ENCODE data around the genes TESC, NOS1 and PEBP1.

DNA sequence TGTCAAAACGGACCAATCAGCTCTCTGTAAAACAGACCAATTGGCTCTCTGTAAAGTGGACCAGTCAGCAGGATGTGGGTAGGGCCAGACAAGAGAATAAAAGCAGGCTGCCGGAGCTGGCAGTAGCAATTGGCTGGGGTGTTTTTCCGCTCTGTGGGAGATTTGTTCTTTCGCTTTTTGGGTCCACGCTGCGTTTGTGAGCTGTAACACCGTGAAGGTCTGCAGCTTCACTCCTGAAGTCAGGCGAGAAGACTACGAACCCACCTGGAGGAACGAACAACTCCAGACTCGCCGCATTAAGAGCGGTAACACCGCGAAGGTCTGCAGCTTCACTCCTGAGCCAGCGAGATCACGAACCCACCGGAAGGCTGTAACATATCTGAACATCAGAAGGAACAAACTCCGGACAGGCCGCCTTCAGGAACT, 76.4 kb downstream of the SPRING1 start:
- RRBS, 2 experiments, result no CpG with 5 or more reads among the region's 20 CpGs

DNA sequence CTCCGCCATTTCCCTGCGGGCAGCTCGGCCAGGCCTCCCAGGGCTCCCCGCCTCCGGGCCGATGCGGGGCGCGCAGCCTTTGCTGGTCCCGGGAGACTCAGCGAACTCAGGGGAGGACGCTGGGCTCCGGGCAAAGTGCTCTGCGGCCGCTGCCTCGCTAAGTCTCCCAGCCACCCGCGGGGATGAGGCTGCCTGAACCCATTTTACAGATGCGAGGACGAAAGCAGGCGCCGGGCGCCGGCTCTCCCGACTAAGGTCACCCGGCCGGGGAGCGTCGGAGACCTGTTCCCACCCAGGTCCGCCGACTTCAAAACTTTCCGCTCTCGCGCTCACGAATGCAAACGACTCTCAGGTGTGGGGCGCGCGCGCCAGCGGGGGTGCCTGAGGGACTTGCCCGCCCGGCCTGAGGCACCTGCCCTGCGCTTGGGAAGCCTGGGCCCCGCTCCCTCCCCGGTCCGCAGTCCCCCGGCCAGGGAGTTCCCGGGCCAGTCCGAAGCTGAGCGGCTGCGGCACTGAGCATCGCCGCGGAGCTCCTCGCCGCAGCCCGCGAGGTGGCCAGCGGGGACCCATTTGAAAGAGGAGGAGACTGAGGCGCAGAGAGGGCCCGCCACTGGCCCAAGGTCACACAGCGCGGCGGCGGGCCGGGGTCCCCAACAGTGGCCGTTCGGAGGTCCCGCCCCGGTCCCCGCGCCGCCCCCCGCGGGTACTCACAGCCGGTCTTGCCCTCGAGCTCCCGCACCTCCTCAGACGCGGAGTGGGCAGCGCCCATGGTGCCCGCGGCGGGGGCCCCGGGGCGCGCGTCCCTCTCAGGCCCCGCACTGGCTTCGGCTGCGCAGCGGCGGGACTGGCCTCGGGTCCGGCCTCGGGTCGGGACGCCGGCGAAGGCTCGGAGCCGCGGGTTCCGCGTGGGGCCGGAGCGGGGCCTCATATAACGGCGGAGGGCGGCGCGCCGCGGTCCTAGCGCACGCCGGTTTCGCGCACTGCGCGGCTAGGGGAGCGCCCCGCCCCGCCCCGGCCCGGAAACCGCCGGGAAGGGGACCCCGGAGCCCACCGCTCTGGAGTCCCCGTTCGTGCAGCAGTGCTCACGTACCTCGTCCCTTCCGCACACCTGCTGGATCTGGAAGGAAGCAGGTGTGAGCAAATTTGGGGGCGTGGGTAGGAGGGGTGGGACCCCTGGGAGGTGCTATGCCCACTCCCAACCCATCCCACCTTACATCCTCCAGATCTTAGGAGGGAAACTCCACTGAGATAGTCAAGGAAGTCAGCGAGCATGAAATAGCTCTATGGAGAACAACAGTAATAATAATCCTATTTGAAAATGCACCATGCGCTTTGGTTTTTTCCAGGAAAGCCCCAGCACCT, at the start of gene TESC:
Gene TESC (minus strand): TSS at position 903 of the 1,362 bp plus-strand sequence.
- RRBS, 2 experiments, result 1 to 5% methylated on average over 77 to 78 of the region's 139 CpGs

GRCh38 chr12:117158809-117159246, 31.4 kb downstream of the FBXO21 start:
- RRBS, 2 experiments, result no CpG with 5 or more reads among the region's 9 CpGs

GRCh38 chr12:117360883-117361846, at the start of gene NOS1:
Gene NOS1 (minus strand): TSS chr12:117361626.
- RRBS, 2 experiments, result 84 to 85% methylated on average over 33 of the region's 95 CpGs

DNA sequence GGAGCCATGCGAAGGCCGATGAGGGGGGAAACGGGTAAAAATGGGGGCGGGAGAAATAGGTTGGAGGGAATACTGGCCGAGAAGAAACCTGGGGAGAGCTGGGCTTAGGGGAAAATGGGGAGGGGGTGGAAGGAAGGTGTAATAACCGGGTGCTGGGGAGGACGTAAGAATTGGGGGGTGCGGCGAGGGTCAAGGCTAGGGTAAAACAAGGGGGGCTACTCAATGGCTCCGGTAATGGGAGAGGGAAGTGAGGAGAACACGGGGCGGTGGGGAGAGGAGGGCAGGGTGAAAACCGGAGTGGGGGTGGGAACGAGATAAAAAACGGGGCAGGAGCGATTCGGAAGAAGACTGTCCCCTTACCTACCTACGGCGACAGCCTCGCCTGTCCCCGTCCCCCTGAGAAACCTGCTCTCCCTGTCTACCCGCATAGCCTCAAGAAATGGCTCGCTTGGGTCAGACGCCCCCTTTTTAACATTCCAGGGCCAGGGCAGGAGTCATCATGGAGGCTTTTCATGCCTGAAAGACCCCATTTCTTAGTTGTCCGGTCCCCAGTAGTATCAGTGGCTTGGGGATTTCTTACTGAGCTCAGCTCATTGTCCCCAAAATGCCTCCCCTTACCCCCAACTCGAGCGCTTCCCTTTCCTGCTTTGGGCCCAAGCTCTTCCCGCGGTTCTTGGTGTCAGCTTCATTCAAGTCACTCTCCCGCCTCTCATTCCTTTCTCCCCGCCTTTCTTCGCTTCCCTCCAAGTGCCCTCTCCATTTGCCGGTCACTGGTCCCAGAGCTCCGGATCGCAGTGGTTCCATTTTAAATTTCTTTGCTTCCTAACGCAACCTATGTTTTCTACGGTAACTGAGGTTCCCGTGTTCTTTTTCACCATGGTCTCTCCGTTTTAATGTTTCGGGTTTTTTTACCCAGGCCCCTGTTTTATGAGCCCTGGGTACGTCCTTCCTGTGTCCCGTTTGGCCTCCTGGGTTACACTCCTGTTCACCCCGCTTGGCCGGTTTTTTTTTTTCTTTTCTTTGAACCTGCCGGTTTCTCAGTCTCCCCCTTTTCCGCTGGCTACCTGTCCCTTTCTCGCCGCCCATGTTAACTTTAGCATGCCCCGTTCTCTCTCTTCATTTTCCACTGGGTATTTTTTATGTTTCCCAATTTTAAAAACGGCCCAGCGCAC, 1.1 kb upstream of the WSB2 start:
- RRBS, 2 experiments, result 3 to 11% methylated on average over 5 of the region's 51 CpGs

DNA sequence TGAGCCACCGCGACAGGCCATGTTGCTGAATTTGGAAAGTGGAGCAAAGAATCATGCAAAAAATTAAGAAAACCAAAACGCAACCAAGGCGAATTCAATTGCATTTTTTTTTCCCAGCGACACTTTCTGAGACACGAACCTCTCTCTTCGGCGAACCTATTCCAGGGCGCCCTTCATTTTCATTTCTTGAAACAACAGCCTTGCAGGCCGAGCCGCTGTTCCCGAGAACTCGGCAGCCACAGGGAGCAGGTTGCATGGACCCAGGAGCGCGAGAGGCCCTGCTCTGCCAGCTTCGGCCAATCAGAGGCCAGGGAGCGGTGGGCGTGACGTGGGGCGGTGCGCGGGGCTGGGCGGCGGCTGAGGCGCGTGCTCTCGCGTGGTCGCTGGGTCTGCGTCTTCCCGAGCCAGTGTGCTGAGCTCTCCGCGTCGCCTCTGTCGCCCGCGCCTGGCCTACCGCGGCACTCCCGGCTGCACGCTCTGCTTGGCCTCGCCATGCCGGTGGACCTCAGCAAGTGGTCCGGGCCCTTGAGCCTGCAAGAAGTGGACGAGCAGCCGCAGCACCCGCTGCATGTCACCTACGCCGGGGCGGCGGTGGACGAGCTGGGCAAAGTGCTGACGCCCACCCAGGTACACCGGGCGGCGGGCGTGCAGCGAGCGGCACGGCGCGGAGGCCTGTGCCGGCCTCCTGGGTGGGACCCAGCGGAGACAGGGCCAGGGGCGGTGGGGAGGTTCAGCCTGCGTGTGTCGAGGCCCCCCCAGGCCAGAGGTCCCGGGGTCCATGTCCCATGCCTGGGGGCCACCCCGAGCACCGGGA, at the start of gene PEBP1:
Gene PEBP1 (plus strand): TSS at position 407 of the 814 bp plus-strand sequence.
- RRBS, 2 experiments, result under 1 to 7% methylated on average over 26 of the region's 70 CpGs

DNA sequence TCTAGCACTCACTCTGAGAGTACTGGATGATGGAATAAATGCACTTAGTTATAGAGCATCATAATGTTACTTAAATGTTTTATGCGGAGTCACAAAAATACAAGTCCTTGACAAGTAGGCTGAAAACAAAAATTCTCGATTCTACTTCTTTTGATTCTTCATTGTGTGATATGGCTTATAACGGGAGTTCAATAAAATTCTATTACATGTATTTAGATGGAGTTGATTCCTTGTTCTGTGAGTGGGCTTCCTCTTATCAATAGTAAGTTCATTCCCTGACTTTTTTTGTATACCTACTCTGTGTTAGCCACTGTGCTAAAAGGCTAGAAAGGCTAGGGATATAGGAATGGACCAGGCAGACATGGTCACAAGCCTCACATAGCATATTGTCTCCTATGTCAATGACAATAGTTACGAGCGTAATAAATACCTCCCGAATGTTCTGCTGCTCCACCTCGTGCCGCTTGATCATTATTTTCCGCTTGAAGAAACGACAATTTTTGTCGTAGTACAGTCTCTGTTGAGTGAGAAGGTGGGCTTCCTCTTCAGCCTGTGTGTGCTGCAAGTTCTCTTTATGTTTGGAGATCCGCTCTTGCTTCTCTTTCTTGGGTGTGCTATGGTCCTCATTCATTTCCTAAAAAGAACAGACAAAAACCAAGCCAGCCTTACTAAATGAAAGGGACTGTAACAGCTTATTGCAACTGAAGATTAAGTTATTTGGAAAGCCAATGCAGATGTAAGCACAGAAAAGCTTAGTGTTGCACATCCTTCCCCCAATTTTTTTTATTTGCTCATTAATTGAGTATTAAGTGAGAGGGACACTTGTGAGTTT, 36.3 kb downstream of the PEBP1 start:
- RRBS, 2 experiments, result no CpG with 5 or more reads among the region's 12 CpGs

- RRBS, 2 experiments, result no CpG with 5 or more reads among the region's 2 CpGs
Observed at GRCh38 chr12:119149575-119149910, 29.2 kb upstream of the HSPB8 start.

DNA sequence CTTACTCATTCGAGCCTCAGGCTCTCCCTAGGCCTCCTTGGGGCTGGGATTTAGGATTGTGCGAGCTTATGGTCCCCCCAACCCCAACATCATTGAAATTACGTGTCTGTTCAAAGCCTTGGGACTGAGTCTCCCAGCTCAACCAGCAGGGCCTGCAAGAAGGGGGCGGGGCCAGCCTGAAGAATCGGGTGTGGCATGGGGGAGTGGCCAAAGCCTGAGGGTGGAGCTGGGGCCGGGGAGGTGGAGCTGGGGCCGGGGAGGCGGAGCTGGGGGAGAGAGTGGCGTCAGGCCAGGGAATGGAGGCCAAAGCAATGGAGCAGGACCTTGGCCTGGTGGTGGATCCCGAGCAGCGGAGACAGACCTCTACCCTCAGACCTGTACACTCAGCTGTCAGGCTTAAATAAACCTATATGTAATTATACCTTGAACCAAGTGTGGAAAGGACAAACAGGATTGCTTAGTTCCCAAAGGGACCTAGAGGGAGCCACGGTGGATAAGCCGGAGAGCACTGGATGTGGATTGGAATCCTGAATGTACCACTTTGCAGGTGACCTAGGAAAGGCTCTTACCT, 24.2 kb upstream of the HSPB8 start:
- RRBS, 2 experiments, result no CpG with 5 or more reads among the region's 13 CpGs

DNA sequence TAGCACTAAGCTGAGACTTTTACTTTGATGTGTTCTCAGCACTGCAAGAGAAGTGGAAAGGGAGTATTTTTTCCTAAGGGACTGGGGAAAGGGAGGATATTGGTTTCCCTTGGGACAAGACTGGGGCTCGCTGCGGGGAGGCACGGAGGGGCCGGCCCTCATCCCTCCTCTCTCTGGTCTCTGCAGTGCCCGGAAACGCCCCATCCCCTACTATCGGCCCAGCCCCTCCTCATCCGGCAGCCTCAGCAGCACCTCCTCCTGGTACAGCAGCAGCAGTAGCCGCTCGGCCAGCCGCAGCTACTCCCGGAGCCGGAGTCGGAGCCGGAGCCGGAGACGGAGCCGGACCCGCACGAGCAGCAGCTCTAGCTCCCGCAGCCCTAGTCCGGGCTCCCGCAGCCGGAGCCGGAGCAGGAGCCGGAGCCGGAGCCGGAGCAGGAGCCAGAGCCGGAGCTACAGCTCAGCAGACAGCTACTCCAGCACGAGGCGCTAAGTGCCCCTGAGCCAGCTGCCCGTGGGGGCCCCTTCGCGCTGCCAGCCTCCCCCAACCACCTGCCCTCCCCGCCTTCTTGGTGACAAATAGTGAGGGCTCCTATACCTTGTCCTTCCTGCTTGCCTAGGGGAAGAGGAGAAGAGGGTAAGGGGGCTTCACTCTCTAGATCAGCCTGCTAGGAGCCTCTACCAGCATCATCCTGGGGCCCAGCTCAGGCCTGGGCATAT, 22.3 kb upstream of the HSPB8 start:
- RRBS, 2 experiments, result 70 to 71% methylated on average over 10 to 11 of the region's 35 CpGs

DNA sequence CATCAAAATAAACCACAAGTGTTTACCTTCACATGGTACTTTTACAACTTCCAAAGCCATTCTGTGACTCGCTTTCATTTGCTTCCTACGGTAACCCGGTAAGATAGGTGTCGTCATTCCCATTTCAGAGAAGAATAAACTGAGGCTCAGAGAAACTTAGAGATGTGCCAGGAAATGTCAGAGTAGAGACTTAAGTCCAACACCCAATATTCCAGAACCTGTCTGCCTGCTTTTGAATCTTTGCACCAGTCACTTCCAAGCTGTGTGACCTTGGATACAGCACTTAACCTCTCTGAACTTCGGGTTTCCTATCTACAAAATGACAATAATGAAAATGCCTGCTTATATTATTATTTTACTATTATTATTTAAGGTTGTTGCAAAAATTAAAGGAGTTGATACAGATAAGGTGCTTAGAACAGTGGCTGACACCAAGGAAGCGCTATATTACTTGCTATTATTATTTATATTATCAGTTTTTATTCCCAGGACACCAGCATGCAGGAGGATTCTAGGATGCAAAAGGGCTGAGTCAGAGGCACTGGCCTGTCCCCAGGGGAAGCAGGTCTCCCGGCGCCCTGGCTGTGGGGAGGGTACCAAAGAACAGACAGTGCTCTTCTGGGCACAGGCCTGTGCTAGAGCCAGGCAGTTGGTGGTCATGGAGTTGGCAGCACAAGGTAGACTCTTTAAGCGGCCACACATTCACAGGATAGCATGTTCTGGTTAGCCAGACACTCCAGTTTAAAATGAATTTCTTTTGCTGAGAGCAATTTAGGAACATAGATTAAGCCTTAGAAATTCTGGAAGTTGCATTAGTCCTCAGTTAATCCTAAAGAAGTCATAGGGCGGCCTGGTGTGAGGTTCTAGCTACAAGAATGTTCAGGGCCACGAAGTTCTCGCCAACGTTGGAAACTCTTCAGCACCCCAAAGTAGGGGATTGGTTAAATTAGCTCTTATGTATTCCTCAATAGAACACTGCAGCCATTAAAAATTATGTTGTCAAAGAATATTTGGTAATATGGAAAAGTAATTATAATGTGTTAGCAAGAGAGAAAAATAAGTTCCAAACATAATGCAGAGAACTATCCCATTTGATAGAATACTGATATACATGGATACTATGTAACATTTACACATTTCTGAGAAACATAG, 5.5 kb downstream of the HSPB8 start:
- RRBS, 2 experiments, result no CpG with 5 or more reads among the region's 13 CpGs

DNA sequence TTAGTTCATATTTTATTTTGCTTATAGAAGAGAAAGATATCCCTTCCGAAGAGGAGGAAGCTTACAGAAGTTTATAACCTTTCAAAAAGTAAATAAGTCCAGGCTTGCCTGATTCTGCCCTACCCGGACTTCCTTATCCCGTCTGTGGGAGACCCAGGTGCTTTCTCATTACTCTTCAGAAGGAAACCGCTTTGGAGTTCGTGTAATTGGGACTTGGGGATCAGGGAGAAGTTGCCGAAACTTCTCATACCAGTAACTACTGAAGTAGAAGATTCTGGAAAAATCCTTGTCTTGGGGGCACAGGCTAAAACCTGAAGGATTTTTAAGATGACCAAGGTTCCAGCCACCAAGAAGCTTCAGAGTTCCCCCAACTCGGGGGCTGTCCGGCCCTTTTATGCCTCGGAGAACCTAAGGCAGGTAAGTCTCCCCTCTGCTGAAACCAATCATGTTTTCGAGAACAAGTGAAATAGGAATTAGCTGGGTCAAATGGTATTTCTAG, 370 bp downstream of the CCDC60 start:
- RRBS, 2 experiments, result no CpG with 5 or more reads among the region's 10 CpGs

- RRBS, 2 experiments, result no CpG with 5 or more reads among the region's 5 CpGs
Observed at GRCh38 chr12:119341048-119341343, 6.5 kb downstream of the CCDC60 start.

DNA sequence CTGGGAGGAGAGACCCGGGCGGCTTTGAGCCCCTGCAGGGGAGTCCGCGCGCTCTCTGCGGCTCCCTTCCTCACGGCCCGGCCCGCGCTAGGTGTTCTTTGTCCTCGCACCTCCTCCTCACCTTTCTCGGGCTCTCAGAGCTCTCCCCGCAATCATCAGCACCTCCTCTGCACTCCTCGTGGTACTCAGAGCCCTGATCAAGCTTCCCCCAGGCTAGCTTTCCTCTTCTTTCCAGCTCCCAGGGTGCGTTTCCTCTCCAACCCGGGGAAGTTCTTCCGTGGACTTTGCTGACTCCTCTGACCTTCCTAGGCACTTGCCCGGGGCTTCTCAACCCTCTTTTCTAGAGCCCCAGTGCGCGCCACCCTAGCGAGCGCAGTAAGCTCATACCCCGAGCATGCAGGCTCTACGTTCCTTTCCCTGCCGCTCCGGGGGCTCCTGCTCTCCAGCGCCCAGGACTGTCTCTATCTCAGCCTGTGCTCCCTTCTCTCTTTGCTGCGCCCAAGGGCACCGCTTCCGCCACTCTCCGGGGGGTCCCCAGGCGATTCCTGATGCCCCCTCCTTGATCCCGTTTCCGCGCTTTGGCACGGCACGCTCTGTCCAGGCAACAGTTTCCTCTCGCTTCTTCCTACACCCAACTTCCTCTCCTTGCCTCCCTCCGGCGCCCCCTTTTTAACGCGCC, 626 bp downstream of the TMEM233 start:
- RRBS, 2 experiments, result 1 to 9% methylated on average over 19 to 20 of the region's 42 CpGs

DNA sequence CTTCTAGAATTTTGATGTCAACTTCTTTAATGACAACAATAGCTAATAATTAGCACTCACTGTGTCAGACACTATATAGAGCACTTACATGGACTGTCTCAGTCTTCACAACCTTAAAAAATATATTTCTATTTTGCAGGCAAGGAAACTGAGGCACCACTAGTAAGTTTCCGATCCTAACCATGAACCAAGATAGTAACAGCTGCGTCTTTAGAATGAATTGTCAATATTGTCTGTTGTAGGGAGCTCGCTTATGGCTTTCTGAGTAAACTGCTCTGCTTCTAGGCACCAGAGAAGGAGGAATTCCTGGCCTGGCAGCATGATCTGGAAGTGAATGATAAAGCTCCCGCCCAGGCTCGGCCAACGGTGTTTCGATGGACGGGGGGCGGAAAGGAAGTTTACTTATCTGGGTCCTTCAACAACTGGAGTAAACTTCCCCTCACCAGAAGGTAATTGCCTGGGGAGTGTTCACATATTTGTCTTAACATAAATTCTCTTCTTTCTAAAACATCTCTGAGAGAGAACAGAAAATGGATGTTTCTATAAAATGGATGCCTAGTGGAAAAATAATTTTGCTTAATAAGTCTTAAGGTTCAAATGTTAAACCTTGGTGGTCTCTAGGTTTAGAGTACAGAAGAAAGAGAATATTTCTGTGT, 4.2 kb downstream of the PRKAB1 start:
- RRBS, 2 experiments, result no CpG with 5 or more reads among the region's 9 CpGs

GRCh38 chr12:119678960-119679922, 11.3 kb downstream of the PRKAB1 start:
- RRBS, 2 experiments, result no CpG with 5 or more reads among the region's 17 CpGs

GRCh38 chr12:119692241-119693667, 24.8 kb downstream of the PRKAB1 start:
- RRBS, 2 experiments, result no CpG with 5 or more reads among the region's 19 CpGs

- RRBS, 2 experiments, result no CpG with 5 or more reads among the region's 6 CpGs
Observed at GRCh38 chr12:120140149-120140572, 23.6 kb upstream of the RAB35 start.

DNA sequence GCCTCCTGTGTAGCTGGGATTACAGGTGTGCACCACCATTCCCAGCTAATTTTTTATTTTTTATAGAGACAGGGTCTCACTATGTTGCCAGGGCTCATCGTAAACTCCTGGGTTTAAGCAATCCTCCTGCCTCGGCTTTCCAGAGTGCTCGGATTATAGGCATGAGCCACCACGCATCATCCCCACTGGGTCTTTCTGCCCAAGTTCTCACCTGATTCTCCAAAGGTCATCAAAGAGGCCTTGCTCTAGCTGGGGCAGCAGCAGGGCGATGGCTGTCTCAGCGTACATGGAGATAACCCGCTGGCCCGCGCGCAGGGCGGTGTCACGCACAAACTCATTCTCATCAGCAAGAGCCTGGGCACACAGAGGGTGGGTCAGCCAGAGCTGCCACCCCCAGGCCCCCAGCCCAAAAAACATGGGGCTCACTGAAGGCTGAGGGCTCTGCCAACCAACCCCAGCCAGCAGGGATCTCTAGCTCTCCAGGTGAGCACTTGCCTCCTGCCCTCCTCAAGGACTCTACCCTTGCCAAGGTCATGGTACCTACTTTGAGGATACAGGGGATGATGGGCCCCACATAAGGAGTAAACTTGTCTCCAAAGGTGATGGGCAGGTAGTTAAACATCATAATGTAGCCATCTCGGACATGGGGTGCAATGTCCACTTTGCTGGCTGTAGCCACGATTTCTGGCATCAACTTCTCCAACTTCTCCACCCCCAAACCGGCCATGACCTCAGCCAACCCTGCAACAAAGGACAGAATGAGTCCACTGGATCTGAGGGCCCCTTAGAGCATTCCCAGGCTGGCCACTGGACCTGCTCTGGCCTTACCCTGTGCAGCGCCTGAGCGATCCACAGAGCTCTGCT, 27.8 kb upstream of the RAB35 start:
- RRBS, 2 experiments, result no CpG with 5 or more reads among the region's 17 CpGs

DNA sequence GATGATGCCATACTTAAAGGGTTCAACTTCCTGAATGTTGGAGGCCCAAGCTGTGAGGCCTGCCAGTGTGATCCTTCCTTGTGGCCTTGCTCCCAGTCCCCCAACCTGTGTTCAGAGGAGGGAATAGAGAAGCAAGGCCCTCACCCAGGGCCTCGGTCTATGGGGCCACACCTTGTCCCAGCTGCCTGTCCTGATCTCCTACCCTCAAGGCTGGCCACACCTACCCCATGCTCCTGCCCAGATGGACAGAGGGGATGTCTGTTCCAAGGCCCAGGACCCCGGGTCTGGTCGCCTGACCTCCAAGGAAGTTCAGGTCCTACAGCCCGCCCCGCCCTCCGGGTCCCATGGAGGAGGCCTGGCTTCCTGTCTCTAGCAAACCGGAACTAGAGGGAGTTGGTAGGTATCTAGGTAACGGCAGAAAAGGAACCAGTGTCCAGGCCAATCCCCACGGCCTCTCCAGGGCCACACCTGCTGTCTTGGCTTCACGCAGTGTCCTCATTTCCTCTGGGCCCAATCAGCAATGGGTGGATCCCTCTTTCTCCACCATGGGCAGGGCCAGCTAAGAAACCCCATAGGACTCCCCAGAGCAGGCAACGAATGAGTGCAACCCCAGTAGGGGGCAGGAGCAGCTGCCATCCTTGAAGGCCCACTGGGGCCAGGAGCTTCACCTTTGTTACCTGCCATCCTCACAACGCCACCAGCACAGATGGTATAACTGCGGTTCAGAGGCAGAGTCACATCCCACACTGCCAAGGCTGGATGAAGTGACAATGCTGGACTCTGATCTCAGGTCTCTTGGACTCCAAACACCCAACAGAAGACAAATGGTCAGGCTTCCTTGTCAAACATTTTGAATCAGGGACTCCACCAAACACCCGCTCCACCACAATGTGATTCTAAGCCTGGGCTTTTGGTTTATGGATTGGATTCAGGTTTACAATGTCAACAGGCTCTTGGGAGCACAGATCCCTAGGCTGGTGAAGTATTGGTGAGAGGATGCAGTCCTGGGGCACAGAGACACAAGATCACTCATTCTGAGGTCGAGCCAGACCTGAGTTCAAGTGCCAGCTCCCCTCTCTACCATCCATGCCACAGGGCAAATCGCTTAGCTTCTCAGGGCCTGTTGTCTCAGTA, 25.1 kb upstream of the RPLP0 start:
- RRBS, 2 experiments, result 52 to 64% methylated on average over 5 to 6 of the region's 16 CpGs